Left ventricle myocardium (tissue), 1 donor: Measurements from ENCODE around the gene LRRN3.

DNA sequence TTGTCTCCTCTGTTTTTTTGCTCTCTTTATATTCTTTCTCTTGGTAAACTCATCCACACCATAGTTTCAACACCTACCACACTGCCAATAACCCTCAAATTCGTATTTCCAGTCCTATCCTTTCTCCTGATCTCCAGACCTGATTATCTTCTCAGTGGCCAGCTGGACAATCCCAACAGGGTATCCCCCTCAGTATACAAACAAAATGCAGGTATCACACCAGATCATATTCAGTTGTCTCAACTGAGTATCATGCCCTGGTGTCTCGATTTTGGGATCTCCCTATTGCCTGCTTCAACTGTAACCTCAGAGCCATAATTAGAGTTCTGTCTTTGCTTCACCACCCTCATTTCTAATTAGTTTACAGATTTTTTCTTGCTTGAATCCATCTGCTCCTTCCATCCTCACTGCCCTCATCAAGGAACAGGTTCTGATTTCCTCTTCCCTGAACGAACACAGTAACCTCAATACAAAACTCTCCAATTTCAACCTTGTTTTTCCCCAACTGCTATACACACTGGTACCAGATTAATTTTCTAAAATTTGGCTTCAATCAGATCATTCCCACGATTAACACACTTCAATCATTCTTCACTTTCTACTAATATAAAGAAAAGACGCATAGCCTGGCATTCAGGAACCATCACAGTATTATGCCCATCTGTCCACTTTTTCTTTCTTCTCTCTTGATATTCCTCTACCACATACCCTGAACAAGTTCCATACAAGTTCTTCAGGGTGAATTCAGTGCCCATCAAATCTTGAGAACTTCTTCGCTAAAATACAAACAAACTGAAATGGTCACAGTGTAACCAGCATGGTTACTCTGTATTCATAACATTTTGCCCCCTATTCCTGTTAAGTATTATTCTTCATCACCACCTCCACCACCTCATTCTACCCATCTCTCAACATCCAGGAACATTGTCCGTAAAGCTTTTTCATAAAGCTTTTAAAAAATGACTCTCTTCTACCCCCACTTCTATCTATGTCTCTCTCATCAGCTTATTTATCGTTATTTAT is 404.3 kb upstream of the LRRN3 start:
- PRO-cap, result no peak

- PRO-cap, result unidirectional peak, plus-strand start at chr7:111091127
These were observed at the start of gene LRRN3 for GRCh38 chr7:111090960-111091718. Gene LRRN3 (plus strand): TSS chr7:111091127.

GRCh38 chr7:111527425-111527959 is 34.8 kb downstream of the IMMP2L start:
- PRO-cap, result no peak

DNA sequence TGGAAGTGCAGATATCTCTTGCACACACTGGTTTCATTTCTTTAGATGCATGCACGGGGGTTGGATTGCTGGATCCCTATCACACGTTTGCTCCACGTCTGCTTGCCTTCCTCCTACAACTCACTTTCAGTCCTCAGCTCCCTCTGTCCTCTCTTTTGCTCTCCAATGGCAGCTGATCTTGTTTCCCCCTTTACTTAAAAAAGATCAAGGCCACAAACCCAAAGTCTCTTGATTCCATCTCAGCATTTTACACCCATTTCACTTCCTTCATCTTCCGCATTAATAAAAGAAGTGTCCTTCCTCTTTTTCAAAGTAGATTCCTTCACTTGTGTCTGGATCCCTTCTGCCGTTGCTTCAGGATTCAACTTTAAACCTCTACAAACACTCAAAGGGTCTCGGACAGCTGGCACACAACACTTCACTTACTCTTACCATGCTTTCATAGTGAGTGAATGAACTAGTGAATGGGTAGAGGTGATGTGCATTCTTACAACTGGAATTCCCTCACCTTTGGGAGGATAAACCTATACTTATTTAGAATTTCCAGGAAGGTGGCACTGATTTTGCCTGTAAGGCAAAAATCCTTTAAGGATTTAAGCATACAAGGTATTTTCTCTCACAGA is 245.1 kb downstream of the DOCK4 start:
- PRO-cap, result no peak

DNA sequence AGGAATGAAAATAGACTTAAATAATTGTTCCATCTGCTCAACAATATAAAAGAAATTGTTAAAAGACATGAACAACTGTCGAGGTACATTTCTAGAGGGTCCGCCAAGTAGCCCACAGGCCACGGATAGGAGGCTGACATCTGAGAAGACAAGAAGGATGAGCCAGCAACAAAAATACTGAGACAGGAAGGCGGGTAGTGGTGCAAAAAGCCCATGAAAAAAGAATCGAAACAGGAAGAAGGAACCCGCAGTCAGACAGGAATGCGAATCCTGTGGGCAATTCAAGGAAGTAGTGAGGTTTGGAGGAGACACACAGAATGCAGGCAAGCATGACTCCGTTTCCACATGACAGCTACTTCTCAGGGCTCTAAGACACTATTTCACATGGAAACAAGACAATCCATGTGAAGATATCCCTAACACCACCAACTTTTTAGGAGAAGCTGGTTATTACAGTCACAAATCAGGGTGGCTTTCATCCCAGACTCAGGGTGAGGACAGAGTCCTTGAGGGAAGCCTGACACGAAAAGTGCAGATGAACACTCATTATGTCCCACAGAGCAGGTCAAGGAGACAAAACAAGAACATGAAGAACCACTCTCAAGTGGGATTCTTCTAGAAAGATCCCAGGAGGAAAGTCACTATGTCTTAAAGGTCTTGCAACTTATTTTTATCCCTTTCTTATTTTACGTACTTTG is 125.1 kb downstream of the DOCK4 start:
- PRO-cap, result no peak

DNA sequence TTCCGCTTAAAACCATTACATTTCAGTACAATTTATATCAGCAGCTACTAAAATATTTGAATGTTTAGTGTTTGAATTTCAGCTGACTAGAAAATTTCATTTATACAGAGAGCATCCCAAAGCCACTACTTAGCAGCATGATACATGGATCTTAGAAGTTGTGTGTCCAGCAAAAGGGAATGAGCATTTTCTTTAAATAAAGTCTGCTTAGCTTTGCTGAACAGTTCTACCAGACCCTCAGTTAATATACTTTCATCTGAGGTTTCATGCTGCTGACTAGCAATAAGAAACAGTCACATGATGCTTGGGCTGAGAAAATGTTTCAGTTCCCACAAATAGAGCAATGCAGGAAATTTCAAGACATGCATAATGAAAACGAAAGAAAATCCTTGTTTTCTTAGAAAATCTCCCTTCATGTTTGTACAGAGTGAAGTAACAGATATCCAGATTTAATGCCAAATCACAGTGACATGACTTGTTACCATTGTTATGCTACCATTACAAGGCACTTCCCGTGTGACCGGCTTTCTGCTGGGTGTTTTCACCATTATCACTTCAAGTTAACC is 121.8 kb downstream of the DOCK4 start:
- PRO-cap, result no peak

- PRO-cap, result no peak
These were observed 76.3 kb downstream of the DOCK4 start for GRCh38 chr7:112129711-112130503.

- PRO-cap, result no peak
These were observed 65.1 kb downstream of the DOCK4 start for GRCh38 chr7:112140687-112141821.

- PRO-cap, result no peak
These were observed 20.3 kb downstream of the DOCK4 start for GRCh38 chr7:112185784-112186328.

- PRO-cap, result no peak
These were observed 100.7 kb upstream of the IFRD1 start for GRCh38 chr7:112349281-112350206.

DNA sequence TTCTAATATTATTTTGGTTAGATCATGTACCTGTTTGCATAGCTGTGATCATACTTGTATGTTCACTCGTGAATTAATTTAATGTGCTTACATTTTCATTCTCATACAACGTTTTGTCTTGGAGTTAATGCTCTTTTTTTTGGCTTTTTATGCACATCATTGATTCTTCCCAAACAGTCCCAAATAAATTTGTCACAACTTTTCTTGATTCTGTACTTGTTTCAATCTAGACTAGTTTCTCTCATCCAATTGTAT is 3.1 kb upstream of the LSMEM1 start:
- PRO-cap, result no peak

GRCh38 chr7:112617735-112618296 is 137.0 kb downstream of the LSMEM1 start:
- PRO-cap, result no peak

GRCh38 chr7:114048354-114048704 is 129.5 kb upstream of the PPP1R3A start:
- PRO-cap, result no peak

GRCh38 chr7:114119765-114120508 is 201.1 kb upstream of the PPP1R3A start:
- PRO-cap, result no peak

DNA sequence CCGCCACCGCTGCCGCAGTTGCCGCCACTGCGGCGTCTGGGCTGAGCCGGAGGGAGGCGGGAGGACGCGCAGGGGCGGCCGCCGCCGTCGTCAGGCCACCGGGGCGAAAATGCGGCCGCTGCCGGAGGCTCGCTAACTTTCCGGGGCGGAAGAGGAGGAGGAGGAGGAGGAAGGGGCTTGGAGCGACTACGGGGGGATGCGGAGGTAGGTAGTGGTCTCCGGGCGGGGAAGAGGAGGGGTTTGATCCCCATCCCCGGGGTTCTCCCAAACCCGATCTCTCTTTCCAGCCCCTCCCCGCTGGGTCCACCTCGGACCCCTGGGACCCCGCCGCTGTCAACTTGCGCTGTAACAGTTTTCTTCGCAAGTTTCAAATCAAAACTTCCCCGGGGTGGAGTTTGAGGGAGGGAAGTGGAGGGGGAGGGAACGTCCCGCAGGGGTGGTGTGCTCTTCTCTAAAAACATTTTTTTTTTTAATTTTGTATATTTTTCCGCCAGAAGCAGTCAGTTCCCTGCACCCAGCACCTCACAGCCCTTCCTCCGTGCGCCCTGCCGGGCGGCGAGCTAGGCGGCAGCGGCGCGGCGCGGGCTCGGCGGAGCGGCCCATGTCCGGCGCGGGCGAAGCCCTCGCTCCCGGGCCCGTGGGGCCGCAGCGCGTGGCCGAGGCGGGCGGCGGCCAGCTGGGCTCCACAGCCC is 685 bp downstream of the MDFIC start:
- PRO-cap, result bidirectional peak, plus-strand start at position 27 of the sequence, minus-strand start at position 38 of the sequence; bidirectional peak, plus-strand start at position 525 of the sequence, minus-strand start at position 347 of the sequence

- PRO-cap, result no peak
These were observed 35.6 kb downstream of the CAV1 start for GRCh38 chr7:116560012-116561169.

DNA sequence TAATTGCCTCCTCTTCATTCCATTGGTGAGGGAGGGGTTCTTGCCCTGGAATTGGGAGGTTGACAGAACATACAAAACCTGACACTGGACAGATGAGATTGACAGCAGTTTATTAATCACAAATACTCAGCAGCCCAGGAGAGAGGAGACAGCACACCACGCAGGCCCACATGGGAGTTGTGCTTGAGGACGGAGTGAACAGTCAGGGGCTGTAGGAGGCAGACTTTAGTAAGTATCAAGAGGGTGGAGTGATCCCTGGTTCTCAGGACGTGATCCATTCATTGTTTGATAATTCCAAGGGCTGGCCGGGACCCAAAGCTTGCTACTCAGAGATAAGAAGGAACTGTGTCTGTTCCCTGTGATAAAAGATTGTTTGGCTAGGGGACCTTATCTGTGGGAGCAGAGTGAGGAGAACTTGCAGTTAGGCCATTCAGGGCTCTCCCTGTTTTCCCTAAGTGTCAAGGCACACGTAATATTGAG is 14.3 kb downstream of the CAPZA2 start:
- PRO-cap, result bidirectional peak, plus-strand start at position 390 of the sequence, minus-strand start at position 200 of the sequence

- PRO-cap, result no peak
These were observed 32.7 kb upstream of the ST7 start for GRCh38 chr7:116920427-116921235.

DNA sequence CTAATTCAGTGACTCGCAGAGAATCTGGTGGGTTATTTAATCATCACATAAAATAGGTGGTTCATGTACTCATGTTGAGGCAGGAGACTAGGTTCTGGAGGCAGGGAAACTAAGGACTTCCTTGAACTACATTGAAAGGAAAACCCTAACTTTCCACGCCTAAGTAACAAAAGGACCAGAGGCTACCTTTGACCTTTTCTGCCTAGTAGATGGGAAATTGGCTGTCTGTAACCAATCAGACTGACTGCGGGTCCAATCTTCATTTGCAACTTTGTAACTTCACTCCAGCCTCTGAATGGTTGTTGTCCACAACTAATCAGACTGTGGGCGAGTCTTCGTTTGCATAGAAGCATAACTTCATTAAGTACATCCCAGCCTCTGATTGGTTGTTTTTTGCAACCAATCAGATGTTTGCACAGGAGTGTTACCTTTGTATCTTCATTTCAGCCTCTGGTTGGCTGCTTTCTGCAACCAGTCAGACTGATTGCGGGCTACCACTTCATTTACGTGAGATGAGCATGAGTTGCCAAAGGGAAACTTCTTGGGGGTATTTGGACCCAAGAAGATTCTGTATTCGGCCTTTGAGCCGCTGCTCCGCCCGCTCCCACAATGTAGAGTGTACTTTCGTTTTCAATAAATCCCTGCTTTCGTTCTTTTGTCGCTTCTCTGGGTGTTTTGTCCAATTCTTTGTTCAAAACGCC is 1.7 kb upstream of the ST7 start:
- PRO-cap, result no peak

GRCh38 chr7:117065484-117066110 is 112.3 kb downstream of the ST7 start:
- PRO-cap, result no peak